HT1080 (cell line): Measurements from ENCODE around the genes ZNF136, BEST2 and FARSA.

RAMPAGE:
- cytosol, long total RNA: no peak
- long total RNA: no peak
- nucleus, long total RNA: no peak
These were observed 2.5 kb upstream of the RGL3 start for GRCh38 chr19:11421654-11422023.

DNA sequence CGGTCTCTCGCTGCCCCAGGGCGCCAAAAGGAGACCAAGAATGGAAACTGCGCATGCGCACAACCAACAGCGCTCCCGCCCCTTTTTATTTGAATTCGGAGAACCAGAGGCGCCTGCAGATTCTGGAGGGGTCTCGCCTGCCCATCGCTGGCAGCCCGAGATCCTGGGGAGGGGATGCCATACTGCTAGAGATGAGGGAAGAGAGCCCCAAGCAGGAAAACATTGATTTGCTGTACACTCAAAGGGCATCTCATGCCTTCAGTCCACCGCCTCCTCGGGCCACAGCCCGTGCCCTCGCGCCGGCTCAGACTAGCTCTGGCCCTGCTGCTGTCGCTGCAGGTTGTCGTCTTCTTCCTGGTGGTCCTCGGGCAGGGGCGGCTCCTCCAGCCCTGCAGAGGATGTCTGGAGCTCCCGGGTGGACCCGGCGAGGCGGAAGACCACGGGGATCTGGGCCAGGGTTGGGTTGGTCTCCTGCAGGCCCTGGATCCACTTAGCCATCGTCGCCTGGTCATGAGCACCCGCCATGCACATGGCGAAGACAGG, 307 bp upstream of the ZNF653 start:
RAMPAGE:
- cytosol, long total RNA: no peak
- long total RNA: no peak
- nucleus, long total RNA: no peak

DNA sequence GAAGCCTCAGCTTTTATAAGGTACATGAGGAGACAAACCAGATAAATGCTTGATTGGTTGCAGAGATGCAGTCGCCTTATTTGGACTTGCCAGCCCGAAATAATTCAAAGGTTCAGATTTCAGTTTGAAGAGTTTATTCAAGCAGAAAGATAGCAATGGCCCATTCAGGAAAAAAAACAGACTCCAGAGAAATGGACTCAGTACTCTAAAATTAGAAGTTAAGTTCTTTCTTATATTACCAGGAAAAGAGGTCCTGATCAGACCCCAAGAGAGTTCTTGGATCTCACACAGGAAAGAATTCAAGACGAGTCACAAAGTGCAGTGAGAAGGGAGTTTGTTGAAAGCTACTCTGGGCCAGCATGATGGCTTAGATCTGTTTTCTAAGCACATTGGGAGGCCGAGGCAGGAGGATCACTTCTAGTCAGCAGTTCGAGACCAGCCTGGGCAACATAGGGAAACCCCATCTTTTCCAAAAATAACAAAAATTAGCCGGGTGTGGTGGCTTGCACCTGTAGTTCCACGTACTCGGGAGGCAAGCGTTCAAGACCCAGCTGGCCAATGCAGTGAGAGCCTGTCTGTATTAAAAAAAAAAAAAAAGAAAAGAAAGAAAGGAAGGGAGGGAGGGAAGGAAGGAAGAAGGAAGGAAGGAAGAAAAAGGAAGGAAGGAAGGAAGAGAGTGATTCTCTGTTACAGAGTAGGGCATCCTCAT, 3.4 kb downstream of the ZNF69 start:
RAMPAGE:
- cytosol, long total RNA: no peak
- long total RNA: no peak
- nucleus, long total RNA: no peak

GRCh38 chr19:11965949-11966415, 1.1 kb downstream of the ZNF763 start:
RAMPAGE:
- cytosol, long total RNA: no peak
- long total RNA: no peak
- nucleus, long total RNA: no peak

DNA sequence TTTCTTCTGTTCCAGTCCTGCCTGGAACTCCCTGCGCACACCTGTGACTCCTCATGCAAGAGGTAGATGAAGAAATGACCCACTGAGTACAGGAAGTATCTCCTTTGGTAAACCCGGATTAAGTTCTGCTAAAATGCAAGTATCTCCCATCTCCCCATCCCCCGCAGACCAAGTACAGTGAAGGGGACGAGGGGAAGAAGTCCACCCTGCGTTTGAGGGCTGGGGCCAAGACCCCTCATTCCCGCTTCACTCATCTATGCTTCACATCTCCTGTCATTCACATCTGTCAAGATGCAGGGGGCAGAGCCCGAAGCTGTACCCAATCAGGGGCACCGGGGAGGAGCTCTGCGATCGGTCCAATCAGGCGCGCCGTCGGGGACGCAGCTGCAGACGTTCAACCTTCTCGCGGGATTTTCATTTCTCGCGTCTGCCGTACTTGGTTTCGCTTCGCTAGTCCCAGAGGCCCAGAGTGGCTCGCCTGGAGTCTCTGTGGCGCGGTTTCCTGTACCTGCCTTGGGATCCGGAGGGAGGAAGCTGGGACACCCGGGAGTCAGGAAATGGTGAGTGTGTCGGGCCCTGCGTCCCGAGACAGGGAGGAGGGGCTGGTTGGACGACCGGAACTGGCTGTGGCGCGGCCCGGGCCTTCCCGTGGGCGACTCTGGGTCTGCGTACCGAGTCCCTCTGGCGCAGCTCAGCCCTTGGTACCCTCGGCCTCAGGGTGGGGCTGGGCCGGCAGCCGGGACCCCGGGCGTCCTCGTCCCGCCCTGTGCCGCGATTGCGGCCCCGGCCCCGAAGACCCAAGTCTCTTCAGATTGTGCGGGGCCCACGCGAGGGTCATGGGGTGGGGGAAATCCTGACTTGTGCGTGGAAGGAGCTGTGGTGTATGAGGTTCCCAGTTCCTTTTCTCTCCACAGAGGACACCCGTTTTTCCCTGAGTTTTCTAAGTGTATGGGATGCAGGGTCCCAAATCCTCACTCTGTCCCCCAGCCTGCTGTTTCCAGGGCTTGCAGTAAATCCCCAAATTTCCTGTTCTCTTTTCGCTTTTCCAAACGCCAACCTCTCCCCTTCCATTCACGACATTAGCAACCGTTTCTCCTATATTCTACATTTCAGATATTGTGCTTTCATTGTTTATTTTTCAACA, at the start of gene ZNF136:
Gene ZNF136, plus strand, starts transcription at position 450 of the 1,144 bp plus-strand sequence.
RAMPAGE:
- cytosol, long total RNA: no peak
- long total RNA: start-site peak on the plus strand centred at position 473 of the sequence, 40 bp wide, 11 reads
- nucleus, long total RNA: no peak

GRCh38 chr19:12185380-12186000, 22.6 kb downstream of the ZNF136 start:
RAMPAGE:
- cytosol, long total RNA: no peak
- long total RNA: no peak
- nucleus, long total RNA: no peak

GRCh38 chr19:12330094-12330910, 3.1 kb downstream of the ZNF563 start:
RAMPAGE:
- cytosol, long total RNA: no peak
- long total RNA: no peak
- nucleus, long total RNA: no peak

DNA sequence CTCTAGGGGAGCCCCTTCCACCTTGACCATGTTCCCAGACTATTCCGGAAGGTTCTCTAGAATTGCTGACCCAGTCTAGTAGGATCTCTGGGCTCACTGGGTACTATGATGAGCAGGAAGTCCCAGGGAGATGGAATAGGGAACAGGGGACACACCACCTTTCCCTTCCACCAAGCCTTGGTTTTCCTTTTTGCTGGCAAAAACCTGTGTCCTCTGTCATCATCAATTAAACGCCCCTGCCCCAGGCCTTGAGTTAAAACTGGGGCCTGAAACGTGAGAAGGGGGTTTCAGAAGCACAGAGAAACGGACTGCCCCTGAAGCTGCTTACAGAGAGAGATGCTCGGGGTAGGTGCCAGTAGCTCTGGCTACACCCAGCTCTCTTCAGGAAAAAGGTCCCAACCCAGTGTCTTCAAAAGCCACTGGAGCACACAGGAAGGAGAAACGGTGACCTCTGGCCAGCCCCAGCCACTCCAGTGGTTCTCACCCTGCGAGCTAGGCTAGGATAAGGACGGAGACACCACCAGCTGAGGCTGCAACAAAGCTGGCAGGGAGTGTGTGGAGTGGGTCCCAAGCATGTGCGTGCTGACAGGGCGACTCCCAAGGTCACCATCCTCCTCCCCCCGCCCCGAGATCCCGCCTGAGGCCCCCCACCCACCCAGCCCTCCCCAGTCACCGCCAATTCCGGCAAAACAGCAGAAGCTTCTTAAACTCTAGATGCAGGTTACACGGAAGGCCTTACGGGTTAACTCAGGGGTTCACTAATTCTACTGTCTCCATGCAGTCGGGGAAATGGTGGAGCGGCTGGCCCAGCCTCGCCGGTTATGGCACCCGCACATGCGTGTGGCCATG, 3.8 kb upstream of the FBXW9 start:
RAMPAGE:
- cytosol, long total RNA: no peak
- long total RNA: no peak
- nucleus, long total RNA: no peak

RAMPAGE:
- cytosol, long total RNA: no peak
- long total RNA: no peak
- nucleus, long total RNA: no peak
These were observed 1.5 kb upstream of the BEST2 start for GRCh38 chr19:12749889-12750637.

GRCh38 chr19:12751444-12751933, at the start of gene BEST2:
Gene BEST2, plus strand, starts transcription at chr19:12751791.
RAMPAGE:
- cytosol, long total RNA: no peak
- long total RNA: no peak
- nucleus, long total RNA: no peak

DNA sequence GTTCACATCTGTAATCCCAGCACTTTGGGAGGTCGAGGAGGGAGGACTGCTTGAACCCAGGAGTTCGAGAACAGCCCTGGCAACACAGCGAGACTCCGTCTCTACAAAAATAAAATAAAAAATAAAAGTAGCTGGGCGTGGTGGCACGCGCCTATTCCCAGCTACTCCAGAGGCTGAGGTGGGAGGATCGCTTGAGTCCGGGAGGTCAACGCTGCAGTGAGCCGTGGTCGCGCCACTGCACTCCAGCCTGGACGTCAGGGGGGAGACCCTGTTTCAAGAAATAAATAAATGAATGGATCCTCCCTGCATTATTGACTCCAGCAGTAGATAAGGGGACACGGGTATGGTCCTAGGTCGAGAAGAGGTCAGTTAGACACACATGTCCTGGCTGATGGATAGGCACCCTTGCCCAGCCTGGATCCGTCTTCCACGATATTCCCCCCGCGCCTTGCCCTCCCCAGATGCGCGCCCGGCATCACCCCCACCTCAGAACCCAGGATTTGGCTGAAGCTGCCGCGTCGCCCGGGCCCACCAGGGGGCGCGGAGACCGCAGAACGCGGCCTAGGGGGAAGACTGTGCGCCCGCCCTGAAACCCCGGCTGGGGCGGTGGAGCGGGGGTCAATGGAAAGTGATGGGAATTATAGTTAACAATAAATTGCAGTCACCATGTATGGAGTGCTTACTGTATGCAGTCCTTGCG, 2.0 kb upstream of the HOOK2 start:
RAMPAGE:
- cytosol, long total RNA: no peak
- long total RNA: no peak
- nucleus, long total RNA: no peak

DNA sequence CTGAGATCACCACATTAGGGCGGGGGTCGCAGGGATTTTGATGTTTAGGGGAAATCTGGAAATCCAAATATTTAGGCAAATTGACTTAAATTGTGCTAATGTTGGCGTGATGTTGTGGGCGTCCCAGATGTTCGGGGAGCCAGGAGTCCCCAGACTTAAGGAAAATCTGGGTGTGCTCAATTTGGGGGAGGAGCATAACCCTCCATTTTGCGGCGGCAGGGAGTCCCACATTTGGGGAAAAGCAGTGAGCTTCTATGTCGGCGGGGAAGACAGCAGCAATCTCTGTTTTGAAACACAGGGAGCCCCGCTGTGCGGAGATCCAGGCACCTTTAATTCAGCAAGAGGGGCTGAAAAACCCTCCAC, 3.3 kb upstream of the HOOK2 start:
RAMPAGE:
- cytosol, long total RNA: no peak
- long total RNA: no peak
- nucleus, long total RNA: no peak

RAMPAGE:
- cytosol, long total RNA: no peak
- long total RNA: no peak
- nucleus, long total RNA: no peak
These were observed 2.0 kb upstream of the JUNB start for GRCh38 chr19:12789217-12789773.

DNA sequence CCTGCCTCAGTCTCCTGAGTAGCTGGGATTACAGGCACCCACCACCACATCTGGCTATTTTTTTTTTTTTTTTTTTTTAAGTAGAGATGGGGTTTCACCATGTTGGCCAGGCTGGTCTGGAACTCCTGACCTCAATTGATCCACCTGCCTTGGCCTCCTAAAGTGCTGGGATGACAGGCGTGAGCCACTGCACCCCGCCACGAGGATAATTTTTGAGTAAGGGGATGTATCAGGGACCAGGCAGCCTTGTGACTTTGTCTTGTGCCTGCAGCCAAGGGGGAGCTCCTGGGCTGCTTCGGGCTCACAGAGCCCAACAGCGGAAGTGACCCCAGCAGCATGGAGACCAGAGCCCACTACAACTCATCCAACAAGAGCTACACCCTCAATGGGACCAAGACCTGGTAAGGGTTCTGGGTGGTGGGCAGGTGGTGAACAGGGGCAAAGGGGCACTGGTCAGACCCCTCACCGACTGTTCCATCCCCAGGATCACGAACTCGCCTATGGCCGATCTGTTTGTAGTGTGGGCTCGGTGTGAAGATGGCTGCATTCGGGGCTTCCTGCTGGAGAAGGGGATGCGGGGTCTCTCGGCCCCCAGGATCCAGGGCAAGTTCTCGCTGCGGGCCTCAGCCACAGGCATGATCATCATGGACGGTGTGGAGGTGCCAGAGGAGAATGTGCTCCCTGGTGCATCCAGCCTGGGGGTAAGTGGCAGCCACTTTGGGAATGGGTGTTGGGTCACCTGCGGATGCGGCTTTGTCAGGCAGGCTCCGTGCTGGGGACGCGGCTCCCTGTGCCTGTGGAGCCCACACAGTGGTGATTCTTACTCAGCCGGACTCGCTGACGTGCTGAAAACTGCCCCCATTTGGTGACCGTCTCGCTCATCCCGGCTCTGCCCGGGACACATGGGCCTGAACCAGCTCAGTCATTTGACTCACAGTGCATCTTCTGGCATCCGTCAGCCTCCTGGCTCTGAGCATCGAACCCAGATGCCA, 5.1 kb downstream of the GCDH start:
RAMPAGE:
- cytosol, long total RNA: no peak
- long total RNA: no peak
- nucleus, long total RNA: no peak

DNA sequence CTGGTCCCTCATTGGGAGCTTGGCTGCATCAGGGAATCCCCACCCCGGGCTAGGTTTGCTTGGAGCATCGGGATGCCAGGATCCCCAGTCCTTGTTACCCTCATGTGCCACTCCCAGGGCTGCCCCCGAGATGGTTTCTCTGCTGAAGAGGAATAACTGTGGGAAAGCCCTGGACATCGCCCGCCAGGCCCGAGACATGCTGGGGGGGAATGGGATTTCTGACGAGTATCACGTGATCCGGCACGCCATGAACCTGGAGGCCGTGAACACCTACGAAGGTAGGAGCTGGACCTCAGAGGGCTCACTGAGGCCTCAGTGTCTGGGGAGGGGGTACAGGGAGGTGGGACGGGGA, 6.6 kb downstream of the GCDH start:
RAMPAGE:
- cytosol, long total RNA: no peak
- long total RNA: no peak
- nucleus, long total RNA: no peak

GRCh38 chr19:12932759-12933922, at the start of gene FARSA:
Gene FARSA, minus strand, starts transcription at chr19:12933711.
RAMPAGE:
- cytosol, long total RNA: start-site peak on the minus strand at chr19:12933702-12933724, 1,525 and 1,729 reads in 2 replicates
- long total RNA: start-site peak on the minus strand at chr19:12933706-12933715, 821 reads
- nucleus, long total RNA: start-site peak on the minus strand at chr19:12933705-12933715, 608 and 246 reads in 2 replicates

DNA sequence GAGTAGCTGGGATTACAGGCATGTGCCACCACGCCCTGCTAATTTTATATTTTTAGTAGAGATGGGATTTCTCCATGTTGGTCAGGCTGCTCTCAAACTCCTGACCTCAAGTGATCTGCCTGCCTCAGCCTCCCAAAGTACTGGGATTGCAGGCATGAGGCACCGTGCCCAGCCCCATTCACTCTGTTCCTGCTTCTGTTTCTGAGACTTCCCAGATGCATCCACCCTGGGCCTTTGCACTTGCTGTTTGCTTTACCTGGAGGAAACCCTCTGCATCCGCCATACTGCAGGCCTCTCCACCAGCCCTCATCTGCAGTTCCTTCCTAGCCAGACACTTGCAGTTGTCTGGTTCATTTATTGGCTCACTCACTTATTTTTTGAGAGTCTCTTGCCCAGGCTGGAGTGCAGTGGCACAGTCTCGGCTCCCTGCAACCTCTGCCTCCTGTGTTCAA, 5.4 kb downstream of the GADD45GIP1 start:
RAMPAGE:
- cytosol, long total RNA: no peak
- long total RNA: no peak
- nucleus, long total RNA: no peak

DNA sequence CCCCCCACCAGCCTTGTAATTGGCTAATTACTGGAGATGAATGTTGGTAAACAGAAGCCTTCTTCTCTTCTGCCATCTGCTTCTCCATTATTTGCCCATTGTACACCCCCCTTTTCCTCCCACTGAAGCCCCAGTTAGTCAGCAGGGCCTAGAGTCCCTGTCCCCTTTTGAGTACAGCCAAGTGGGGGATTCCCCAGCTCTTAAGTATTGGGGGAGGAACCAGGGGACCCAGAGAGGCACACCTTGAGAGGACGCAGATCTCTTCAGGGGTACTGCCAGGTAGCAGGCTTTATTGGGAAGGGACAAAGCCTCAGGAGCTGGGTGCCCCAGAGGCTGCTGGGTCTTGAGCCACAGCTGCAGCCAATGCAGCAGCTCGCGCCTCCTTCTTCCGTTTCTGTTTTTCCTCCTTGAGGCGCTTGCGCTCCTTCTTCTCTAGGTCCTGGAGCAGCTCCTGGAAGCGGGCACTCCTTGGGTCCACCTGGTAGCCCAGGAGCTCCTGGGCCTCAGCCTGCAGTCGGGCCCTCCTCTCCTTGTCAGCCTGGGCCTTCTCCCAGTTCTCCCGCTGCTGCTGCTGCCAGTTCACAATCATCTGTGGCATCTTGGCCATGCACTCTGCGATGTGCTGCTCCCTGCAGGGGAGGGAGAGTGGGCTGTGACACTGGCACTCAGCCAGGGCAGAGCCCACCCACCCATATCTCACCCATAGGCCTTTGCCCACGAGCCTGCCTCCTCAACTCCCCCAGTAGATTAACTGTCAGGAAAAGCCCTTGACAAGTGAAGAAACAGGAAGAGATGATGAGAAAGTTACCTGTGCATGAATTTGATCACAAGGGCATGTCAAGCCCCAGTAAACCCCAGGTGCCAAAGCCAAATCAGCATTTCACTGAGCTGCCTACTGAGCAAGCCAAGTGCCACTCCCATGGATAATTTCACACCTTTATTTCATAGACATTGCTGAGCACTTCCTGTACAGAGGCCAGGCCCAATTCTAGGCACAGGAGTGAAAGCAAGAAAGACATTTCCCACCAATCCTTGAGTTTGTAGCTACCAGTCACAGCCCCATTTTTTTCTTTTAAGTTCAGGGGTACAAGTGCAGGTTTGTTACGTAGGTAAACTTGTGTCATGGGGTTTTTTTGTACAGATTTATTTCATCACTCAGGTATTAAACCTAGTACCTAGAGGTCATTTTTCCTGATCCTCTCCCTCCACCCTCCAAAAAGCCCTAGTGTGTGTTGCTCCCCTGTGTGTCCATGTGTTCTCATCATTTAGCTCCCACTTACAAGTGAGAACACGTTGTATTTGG, 2.7 kb downstream of the GADD45GIP1 start:
RAMPAGE:
- cytosol, long total RNA: no peak
- long total RNA: no peak
- nucleus, long total RNA: no peak

RAMPAGE:
- cytosol, long total RNA: no peak
- long total RNA: no peak
- nucleus, long total RNA: no peak
These were observed 663 bp downstream of the NFIX start for GRCh38 chr19:12995731-12996545.

DNA sequence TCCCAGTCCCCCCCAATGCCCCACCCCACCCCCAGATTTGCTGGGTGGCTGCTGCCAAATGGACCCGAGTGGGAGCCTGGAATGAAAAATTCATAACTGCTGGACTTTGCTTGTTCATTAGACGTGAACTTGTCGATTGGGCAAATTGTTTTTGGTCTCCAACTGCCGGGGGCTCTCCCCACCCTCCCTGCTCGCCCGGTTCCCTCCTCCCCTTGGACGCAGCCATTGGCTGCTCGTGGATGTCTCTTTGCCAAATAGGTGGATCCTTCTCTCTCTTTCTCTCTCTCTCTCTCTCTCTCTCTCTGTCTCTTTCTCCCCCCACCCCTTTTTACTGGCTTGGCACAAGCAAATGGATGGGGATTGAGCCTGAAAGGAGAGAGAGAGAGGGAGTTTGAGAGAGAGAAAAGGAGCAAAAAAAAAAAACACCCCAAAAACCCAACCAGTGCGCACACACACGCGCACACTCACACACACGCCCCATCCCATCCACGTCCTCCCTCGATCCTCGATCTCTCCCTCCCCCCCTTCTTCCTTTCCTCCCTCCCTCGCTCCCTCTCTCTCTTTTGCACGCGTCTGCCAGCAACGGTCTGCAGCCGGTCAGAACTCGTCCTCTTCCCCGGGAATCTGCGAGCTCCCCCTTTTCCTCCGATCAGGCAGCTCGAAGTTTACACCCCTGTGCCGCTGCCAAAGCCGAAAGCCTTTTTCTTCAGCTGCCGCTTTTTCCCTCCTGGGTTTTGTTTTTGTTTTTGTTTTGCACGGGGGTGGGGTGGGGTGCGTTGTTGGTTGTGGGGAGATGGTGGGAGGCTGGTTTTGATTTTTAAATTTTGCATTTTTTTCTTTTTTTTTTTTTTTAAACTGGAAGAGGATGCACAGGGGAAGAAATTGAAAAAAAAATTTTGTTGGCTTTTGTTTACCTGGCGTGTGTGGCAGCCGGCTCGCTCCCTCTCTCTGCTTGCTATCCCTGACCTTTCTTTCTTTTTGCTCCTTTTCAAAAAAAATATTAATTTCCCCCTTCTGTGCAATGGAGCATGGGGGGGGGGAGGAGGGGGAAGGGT, 27.8 kb downstream of the NFIX start:
RAMPAGE:
- cytosol, long total RNA: start-site peak on the plus strand centred at position 408 of the sequence, 317 bp wide, 15 and 14 reads in 2 replicates
- long total RNA: start-site peak on the plus strand centred at position 583 of the sequence, 176 bp wide, 10 reads
- nucleus, long total RNA: no peak